Metastatic Lung Carcinoma in the Adrenal Gland (tissue), 1 donor: ENCODE data around the genes CCDC182 and EPX.

DNA sequence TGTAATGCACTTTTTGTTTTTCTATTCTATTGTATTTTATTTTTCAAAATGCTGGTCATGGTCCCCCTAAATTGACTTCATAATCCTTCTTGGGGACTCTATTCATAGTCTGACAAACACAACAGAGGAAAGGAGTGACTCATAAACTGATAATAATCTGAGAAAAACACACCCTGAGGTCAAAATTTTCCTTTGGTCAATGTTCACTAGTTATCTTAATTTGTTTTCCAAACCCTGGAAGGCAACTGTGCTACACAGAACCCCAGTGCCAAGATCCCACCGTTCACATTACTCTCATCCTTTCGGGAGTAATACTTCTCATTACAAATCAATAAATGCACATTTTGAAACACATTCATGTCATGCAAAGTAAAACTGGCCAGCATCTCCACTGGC lies 23.2 kb downstream of the COIL start:
- PRO-cap: no peak

DNA sequence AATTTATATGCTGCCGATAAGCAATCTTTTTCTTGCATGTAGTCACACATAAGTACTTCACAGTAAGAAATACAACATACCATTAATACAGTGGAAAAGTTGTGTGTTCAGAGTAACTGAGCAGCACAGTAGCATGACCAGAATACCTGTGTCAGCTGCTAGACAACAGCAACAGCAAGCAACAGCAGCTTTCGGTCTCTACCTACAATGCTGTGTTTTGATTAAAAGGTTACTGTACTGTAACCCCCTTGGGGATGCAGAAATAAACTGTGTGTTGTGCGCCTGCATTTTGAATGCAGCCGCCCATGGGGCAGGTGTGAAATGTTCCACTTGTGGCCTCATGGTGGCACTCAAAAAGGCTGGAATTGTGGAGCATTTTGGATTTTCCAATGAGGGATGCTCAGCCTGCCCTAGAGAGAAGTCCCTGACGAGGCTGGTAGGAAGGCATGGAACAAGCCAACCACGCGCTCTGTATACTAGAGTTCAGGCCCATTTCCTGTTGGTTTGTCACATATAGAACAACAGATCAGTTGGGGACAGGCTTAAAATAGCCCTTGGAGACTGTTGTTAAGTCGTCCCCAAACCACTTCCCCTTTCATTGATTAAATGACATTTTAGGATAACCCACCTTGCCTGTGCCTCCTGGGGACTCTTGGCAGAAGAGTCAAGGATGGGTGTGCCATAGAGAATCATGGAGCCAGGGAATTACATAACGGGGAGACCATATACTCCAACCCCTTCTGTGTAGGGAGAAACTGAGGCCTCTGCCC lies 27.1 kb downstream of the SCPEP1 start:
- PRO-cap: no peak

DNA sequence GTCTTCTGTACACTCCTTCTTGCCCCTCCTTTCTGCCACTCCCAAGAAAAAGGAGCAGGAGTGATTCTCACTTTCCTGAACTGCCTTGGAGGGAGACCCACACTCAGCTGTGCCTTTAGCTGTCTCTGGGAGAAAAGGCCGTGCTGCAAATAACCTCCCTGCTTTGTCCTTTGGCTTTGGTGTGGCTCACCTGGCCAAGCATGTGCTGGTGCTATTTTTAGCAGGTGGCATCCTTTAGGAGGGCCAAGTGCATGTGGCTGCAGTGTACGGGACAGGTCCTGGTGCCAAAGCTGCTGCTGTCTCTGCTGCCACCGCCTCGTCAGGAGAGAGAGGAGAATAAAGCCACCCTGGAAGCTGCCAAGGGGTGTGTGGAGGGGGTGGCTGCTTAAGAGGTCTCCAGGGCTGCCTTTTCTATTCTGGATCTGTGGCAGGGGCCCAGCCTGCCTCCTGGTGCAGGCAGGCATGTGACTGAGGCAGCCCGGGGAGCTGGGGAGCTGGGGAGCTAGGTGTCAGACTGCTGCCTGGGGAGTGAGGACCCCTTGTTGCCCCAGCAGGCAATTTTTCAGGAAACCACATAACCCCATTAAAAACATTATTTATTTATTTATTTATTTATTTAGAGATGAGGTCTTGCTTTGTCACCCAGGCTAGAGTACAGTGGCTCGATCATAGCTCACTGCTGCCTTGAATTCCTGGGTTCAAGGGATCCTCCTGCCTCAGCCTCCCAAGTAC lies 6.2 kb downstream of the AKAP1 start:
- PRO-cap: no peak

- PRO-cap: no peak
Observed at GRCh38 chr17:57117105-57117515, 32.1 kb downstream of the AKAP1 start.

GRCh38 chr17:57289684-57289964 lies 33.3 kb downstream of the MSI2 start:
- PRO-cap: no peak

GRCh38 chr17:57365201-57365810 lies 109.0 kb downstream of the MSI2 start:
- PRO-cap: no peak

GRCh38 chr17:57379333-57380147 lies 123.2 kb downstream of the MSI2 start:
- PRO-cap: no peak

DNA sequence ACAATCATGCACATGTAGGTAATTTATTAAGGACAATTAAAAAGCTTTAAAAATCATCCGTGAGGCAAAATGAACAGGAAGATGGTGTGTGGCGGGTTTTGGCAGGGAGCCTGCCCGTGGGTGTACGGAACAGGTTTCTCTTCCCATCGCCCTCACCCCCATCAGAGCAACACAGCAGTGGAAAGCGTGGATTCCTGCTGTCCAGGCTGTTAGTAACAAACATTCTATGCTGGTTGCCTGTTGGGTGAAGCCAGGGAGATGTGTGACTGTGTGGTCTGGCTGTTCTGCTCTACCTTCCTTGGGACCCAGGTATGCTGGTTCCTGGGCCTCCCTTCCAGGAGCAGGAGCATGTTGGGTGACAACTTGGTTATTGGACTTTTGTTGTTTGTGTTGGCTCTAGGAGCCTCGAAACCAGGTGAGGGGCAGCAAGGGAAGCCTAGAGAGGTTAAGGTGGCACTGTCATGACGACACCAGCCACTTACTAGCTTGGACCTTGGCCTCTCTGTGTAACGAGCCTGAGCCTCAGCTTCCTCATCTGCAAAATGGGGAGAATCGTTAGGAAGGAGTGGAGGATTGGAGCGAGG lies 192.1 kb downstream of the MSI2 start:
- PRO-cap: no peak

GRCh38 chr17:57519284-57519760 lies 225.8 kb downstream of the CCDC182 start:
- PRO-cap: no peak

DNA sequence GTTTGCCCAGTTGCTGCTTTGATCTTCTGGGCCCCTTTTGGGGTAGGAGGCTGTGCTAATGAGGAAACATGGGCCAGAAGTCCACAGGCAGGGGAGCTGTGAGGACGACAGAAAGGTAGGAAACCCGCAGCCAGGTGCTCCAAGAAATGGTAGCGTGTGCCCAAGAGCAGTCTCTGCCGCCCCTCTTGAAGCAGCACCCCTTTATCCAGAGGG lies 183.6 kb downstream of the CCDC182 start:
- PRO-cap: no peak

GRCh38 chr17:57745182-57745597 lies at the start of gene CCDC182:
TSS of gene CCDC182 (minus strand) at chr17:57745299.
- PRO-cap: no peak

DNA sequence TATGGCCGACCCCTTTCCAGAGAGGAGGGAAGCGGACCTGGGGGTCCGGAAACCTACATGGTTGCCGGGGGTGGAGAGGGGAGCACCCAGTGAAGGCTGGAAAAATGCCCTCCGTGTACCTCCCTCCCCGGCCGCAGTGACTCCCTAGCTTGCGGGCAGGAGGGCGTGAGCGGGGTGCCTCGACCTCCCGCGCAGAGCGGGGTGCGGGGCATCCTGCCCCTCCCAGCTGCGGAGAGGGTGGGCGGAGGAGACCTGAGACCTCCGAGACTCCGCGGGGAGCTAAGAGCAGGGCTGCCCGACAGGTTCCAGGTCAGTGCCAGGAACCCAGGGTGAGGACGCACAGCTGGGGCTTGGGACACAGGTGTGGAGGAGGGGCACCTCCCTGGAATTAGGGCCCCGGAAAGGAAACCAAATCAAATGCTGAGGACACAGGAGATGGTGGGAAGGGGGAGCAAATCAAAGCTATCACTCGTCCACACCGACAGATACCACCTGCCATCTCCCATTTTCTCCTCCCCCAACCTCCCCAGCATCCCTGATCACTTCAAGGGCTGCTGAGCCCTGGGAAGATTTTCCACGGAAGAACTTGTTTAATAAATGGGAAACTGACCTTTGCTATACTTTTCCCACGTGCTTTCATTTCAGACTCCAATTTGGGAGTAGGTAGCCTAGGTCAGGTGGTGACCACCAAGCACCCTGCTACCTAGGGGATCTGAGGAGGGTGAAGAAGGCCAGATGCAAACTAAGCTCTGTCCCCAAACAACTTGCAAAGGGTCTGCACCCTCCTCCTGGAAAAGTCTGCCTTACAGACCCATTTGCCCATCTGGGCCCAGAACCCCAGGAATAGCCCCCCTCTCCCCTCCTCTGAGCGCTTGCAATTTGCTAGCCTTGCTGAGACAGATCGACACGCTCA lies 570 bp upstream of the CUEDC1 start:
- PRO-cap: unidirectional peak, minus-strand start at position 281 of the sequence; unidirectional peak, minus-strand start at position 331 of the sequence

DNA sequence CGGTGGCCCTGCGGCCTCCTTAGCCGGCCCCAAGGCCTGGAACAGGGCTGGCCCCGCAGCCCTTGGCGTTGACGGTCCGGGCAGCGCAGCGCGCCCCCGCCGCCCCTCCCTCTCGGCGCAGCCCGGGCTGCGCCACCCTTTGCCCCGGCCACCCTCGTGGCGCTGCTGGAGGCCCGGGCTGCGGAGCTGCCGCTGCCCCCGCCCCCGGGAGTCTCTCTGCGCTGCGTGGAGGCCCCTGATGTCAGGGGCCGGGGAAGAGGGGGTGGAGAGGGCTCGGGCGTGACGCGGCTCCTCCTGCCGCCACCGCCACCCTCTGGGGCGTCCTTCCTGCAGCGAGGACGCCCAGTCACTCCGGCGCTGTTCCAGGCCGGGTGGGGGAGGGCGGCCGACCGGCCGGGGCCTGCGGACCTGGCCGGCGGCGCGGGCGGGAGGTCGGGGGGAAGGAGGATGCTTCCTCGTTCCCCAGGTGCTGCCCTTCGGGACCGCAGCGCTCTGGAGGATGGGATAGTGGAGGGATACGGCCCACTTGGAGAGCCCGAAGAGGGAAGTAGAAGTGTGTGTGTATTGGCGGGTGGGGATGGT lies 636 bp downstream of the DYNLL2 start:
- PRO-cap: bidirectional peak, plus-strand start at position 349 of the sequence, minus-strand start at position 315 of the sequence

GRCh38 chr17:58086315-58086604 lies 3.0 kb downstream of the DYNLL2 start:
- PRO-cap: no peak

GRCh38 chr17:58192530-58192784 lies at the start of gene EPX:
TSS of gene EPX (plus strand) at chr17:58192726.
- PRO-cap: no peak

- PRO-cap: no peak
Observed at GRCh38 chr17:58284354-58285148, 3.8 kb upstream of the MPO start.

DNA sequence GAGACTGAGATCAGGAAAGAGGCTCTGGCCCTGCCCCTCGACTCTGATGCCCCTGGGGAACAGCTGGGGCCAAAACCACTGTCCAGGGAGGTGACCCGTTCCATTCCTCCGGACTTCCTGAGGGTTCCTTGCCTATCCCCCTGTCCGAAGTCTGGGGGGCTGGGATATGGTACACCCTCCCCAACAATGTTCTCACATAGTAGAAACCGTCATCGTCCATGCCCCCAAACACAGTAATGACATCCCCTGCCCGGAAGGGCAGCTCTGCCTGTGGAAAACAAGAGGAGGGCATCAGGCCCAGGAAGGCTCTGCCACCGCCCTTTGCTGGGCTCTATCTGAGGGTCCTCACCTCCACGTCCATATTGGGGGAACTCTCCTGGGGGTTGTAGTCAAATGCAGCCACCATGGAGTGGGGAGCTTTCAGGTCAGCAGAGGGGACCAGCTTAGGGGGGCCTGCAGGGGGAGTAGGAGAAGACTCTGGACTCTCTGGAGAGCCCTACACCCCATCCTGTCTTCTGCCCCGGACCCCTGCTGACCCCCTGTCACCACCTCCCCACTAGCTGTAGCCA lies 23.3 kb downstream of the TSPOAP1 start:
- PRO-cap: no peak

- PRO-cap: no peak
Observed at GRCh38 chr17:58310346-58311090, 18.1 kb downstream of the TSPOAP1 start.

DNA sequence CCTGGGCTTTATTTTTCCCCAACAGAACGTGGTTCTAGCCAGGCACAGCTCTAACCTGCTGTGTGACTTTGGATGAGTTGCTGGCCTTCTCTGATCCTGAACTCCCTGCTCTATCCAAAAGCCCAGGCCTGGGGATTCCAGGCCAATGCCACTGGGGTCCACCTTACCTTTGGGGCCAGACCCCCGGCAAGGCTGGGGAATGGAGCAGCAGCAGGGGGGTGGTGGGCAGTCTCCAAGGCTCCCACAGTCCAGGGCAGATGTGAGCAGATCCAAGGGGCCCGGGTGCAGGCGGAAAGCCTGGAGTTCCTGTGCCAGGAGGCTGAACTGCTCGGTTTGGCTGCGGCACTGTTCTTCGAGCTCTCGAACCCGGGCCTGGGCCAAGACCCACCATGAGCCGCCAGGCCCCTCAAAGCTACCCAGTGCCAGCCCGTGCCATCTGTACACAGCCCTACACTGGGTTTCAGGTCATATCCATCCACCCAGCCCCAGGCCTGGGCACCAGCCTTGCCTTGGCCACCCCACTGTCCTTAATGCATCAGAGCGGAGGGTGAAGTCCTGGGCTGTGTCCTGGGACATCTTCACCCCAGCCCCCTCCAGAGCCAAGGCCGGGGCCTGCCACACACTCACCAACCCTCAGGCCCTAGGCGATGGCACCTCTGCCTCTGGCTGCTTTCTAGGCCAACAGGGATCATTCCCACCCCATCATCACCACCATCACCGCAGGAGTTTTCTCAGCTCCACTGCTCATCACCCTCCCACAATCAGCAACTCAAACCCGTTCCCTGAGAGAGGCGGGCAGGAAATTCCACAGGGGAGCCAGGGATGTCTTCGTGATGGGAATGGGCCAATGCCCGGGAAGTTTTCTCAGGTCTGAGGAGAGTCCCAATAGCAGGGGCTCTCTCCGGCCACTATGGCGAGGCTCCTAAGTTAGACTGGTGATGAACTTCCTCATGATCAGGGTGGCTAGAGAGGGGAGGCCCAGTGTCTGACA lies 9.4 kb downstream of the TSPOAP1 start:
- PRO-cap: no peak

GRCh38 chr17:58330659-58330993 lies 2.0 kb upstream of the TSPOAP1 start:
- PRO-cap: no peak